ENCODE results near the genes CMTM6 and ARPP21.

DNA sequence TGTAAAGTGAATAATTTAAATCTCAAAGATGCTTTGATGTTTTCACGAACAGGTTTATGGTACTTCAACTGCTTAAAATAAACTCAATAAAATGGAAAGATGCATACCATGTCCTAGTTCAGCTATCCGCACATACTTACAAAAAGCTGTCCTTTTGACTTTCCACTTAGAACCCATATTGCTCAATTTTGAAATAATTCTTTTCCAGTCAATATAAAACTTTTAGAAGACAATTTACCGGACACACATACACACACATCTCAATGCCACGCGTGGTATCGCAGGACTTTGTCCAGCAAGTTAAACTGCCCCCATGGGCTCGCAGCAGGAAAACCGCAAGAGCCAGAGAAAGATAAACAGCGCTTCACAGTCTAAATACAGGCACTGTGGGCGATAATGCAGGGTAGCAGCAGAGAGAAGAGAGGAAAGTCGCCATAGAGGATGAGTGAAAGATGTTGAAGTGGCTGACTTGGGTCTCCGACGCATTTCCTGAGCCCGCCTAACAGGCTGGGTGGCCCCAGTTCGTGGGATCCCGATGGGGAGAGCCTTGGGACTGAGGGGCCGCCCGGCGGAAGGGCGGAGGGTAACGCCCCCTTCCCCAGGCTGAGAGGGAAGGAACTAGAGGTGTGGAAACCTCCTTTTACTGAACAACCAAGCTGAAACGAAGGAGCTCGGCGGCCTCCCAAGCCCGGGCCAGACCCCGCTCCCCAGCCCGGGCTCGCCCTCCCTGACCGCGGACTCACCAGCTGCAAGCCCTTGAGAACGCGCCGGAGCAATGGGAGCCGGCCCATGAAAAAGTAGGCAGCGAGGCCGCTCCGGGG is 577 bp downstream of the CMTM6 start:
- RRBS, result under 1% methylated on average over 7 of the region's 37 CpGs

DNA sequence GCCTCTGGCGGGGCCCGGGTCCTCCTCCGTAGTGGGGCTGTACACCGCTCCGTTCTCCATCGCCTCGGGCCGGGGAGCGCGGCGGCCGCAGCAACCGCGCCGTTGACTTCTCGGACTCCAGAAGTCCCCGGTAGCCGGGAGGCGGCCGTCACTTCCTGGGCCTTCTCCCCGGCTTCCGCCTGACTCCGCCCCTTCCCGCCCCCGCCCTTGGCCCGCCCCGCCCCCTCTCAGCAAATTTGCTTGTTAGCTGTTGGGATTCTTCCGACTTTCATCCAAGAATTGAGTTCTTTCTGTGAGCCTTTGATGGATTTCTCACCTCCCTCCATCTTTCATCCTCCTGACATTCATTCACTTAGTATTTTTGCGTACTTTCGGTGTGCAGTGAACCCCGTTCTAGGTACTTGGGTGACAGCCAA is at the start of gene CMTM6:
Gene CMTM6 (minus strand): TSS at position 167 of the 416 bp plus-strand sequence.
- RRBS, result under 1% methylated on average over 16 of the region's 31 CpGs

DNA sequence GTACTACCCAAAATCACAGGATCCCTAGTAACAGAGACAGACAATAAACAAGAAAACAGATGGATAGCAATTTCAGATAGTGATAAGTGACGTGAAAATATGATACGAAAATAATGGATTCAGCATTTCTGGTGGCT is 318 bp upstream of the CMTM6 start:
- RRBS, result no CpG with 5 or more reads among the region's 2 CpGs

- RRBS, result 1% methylated on average over 6 of the region's 36 CpGs
These were observed 663 bp downstream of the DYNC1LI1 start for GRCh38 chr3:32569938-32570451.

GRCh38 chr3:33438207-33438812 is 1.9 kb downstream of the UBP1 start:
- RRBS, result no CpG with 5 or more reads among the region's 4 CpGs

GRCh38 chr3:33438858-33439310 is 1.3 kb downstream of the UBP1 start:
- RRBS, result no CpG with 5 or more reads among the region's 4 CpGs

DNA sequence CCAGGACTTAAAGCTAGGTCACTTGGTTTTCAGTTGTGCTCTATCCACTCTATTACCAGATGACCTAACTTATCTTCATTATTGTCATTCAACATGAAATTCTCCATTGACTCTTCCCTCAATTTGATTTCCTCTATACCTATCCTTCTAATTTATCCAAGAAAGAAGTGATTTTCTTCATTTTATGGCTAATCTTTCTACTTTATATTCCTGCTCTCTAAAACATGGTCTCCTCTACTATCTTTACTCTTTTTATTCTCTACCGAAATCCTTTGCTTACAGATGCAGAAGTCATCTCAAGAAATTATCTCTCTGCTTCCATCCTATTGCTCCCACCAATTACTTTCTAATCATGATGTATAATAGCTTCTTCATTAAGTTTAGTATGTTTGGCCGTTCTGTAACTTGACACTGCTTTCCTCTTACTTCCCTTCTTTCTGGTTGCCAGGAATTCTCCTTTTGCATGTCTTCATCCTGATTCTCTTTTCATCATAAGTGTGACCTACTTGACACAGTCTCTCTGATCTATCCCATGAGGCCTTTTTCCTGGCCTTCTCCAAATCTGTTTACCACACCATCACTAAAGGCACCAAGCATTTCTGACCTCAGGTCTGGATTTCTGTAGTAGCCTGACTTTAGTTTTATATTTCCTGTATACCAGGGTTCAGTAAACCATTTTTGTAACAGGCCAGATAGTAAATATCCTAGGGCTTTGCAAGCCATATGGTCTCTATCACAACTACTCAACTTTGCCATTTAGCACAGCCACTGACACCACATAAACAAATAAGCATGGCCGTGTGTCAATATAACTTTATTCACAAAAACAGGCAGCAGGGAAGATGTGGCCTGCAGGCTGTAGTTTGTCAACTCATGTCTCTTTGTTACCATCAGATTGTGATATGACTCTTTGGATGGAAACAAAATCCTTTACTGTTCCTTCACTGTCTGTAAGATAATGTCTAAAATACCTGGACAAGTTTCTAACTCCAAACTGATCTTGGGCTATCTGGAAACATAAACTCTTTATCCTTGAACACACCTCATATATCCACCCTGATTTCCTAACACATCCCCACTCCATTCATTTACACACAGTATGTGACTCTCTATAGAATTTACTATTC is 123.0 kb upstream of the UBP1 start:
- RRBS, result no CpG with 5 or more reads among the region's 3 CpGs

DNA sequence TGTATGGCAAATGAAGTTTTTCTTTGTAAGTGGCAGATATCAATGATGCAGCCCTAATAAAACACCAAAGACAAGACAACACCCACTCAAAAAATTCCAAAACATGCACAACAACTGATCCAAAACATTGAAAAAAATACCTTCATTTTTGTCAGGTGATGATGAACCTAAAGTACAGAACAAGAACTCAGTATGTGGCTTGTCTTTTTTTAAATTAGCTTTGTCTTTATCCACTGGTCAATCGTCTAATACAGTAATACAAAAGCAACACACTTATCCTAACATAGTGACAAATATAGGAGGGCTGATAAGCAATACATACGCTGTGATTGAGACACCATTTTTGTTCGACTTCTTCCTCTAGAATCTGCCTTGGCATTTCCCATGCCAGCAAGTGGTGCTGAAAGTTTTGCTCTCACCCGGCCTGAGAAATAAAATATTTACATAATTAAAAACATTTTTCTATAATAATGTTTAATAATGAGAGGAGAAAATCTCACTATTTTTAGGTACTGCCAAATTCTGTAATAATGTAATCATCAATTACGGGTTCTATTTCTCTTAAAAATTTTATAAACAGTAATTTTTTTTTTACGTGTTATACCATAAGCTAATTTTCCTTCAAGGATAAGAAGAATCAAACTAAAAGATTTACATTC is 125.9 kb downstream of the CLASP2 start:
- RRBS, result no CpG with 5 or more reads among the region's 6 CpGs

DNA sequence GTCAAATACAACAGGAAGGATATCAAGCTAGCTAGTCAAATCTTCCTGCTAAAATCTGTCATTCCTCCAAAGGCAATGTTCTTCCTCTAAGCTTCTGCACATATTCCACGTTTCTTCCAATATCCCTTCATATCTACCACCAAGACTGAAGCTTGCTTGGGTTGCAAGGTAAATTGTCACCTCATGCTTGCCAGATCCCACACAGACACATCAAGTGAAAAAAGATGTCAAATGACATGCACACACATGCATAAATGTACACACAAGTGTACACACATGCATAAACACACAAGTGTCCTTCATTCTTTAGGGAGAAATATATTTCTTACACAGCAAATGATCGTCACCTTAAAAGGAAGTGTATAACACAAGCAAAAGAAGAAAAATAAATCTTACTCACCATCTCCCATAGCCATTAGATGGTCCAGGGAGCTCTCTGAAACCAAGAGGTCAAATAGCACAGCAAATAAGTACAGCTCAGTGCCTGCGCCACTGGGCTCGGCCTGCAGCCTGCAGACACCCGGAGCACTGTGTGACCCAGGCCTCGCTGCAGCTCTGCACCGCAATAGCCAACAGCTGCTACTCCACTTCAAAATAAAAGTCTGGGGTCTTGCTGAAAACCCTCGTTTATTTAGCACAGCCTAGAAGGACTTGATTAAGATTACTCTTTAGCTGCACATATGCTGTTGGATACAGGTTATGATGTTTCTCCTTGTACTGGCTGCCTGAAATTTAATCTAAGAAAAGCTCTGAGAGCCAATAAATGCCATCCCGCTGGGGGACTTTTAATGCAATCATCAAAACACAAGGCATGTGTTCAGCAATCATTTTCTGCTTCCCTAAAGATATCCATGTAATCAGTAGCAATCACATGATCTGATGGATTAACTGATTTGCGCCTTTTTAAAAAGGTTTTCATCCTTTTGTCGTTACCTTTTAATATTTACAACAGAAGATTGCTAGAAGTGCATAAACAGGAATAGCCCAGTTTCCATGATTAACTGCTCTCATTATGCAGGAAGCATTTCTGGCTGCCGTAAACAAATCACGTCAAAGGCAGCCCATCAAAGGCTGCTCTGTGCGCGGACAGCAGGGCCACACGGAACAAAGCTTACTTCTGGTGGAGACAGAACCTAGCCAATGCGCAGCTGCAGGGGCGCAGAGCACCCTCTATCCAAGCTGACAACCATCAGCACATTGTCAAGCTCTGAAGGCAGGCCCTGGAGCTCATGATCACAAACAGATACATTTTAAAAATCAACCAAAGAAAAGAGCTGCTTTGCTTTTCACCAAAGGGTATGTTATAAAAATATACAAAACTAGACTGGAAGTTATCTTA is 59.0 kb downstream of the CLASP2 start:
- RRBS, result no CpG with 5 or more reads among the region's 18 CpGs

DNA sequence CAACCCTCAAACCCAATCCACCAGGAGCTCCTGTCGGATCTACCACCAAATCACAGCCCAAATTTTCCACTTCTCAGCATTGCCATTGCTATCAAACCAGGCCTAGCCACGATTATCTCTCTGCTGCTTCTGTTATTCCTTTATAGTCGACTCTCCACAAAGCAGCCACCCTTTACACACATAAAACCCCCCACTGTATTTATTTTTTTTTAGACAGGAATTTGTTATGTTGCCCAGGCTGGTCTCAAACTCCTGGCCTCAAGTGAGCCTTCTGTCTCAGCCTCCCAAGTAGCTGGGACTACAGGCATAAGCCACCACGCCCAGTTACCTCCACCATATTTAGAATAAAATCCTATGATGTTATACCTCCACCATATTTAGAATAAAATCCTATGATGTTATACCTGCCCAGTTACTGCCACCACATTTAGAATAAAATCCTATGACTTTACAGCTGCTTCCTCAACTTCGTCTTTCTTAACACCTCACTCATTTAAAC is 3.5 kb downstream of the CLASP2 start:
- RRBS, result no CpG with 5 or more reads among the region's 5 CpGs

DNA sequence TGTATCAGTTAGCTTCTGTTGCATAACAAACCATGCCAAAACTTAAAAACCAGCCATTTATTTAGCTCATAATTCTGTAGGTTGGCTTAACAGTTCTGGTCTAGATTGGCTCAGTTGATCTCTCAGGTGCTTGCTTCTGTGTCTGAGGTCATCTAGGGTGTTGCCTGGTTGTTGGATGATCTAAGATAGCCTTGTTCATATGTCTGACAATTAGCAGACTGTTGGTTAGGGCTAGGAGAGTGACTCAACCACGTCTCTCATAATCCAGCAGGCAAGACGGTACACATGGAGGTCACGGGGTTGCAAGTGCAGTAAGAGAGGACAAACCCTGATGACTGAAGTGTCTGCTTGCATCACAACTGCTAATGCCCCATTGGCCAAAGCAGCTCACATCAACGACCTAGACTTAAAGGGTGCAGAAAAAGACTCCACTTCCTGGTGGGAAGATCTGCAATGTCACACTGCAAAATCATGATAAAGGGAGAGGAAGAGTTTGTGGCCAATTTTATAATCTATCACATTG is 6.8 kb upstream of the PDCD6IP start:
- RRBS, result no CpG with 5 or more reads among the region's 4 CpGs

DNA sequence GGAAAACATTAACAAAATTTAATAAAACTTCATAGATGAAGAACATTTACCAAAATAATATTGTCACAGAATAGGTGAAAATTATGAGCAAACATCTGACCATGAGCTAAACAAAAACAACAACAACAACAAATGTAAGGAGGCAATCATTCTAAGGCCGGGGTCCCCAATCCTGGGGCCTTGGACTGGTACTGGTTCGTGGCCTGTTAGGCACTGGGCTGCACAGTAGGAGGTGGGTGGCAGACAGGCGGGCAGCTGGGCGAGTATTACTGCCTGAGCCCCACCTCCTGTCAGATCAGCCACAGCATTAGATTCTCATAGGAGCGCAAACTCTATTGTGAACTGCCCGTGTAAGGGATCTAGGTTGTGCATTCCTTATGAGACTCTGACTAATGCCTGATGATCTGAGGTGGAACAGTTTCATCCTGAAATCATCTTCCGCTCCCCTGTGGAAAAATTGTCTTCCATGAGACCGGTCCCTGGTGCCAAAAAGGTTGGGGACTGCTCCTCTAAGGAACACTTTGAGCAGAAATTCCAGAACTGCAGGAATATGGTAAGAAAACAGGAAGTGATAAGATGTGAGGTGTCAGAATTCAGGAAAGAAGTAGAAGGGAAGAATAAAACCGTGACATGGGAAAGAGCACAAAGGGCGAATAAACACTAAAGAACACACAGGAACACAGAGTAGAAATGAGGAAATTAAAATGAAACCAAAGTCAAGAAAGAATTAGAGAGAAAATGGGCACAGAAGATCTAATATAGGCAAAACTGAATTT is 57.5 kb downstream of the PDCD6IP start:
- RRBS, result no CpG with 5 or more reads among the region's 10 CpGs

DNA sequence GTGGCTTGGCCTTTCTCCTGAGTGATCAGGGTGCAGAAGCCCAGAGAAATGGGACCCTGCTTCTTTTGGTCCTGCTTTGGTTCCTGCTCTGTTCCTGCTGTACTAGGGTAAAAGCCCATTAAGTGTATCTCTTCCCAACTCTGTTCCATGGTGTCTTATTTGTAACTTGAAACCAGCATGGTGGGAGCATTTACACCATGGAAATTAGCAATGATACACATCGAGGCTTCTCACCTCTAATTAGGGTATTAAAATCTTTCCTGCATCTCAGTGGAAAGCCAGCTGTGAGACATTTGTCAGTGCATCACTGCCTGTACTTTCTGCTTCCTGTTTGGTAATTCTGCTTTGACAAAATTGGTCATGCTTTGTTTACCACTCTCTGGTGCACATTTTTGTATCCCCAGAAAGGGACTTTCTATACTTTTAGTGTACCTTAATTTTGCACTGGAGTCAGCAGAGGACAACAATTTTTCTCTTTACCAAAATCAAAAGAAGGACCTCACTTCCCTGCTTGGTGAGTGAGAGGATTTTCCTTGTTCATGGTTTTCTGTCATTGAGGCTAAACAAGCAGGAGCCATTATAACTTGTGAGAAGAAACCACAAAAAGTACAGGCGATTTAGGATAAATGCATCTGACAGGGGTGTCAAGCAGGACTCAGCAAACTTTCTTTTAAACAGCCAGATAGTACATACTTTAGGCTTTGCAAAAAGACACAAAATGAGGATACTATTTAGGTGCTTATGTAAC is 402.2 kb downstream of the PDCD6IP start:
- RRBS, result no CpG with 5 or more reads among the region's 2 CpGs

GRCh38 chr3:35505078-35505665 is 134.2 kb upstream of the ARPP21 start:
- RRBS, result no CpG with 5 or more reads among the region's 14 CpGs

GRCh38 chr3:35639132-35640383 is at the start of gene ARPP21:
Gene ARPP21, plus strand, starts transcription at chr3:35639525.
- RRBS, result 2% methylated on average over 24 of the region's 96 CpGs

GRCh38 chr3:35800714-35801316 is 161.5 kb downstream of the ARPP21 start:
- RRBS, result no CpG with 5 or more reads among the region's 1 CpG

DNA sequence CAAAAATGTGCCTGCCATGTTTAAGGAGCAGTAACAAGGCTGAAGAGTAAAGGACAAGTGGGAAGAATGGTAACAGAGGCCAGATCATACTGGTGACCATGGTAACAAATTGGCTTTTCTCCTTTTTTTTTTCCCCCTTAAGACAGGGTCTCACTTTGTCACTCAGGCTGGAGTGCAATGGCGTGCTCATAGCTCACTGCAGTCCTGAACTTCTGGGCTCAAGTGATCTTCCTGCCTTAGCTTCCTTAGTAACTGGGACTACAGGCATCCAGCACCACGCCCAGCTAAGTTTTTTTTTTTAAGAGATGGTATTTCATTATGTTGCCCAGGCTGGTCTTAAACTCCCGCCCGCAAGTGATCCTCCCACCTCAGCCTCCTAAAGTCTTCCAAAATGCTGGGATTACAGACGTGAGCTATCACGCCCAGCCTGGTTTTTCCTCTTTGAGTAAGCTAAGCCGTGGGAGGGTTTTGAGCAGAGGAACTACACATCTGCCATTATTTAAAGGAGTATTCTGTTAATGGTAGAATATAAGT is 7.3 kb upstream of the LRRFIP2 start:
- RRBS, result no CpG with 5 or more reads among the region's 7 CpGs

DNA sequence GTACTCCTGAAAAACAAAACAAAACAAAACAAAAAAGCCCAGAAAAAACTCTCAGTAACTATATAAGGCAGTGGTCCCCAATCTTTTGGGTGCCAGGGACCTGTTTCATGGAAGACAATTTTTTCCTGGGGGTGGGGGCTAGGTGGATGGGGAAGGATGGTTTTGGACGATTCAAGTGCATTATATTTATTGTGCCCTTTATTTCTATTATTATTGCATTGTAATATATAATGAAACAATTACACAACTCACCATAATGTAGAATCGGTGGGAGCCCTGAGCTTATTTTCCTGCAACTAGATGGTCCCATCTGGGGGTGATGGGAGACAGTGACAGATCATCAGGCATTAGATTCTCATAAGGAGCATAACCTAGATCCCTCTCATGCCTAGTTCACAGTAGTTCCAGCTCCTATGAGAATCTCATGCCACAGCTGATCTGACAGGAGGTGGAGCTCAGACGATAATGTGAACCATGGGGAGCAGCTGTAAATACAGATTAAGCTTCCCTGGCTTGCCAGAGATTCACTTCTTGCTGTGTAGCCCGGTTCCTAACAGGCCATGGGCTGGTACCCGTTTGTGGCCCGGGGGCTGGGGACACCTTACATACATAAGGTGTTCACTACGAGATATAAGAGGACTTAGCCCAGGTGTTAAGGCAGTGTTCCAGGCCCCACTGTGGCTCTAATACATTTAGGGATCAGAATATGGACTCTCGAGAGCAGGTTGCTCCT is 1.3 kb upstream of the GOLGA4 start:
- RRBS, result no CpG with 5 or more reads among the region's 8 CpGs

- RRBS, result no CpG with 5 or more reads among the region's 1 CpG
These were observed 92.5 kb downstream of the GOLGA4 start for GRCh38 chr3:37335613-37335960.

- RRBS, result no CpG with 5 or more reads among the region's 7 CpGs
These were observed 18.9 kb downstream of the ITGA9 start for GRCh38 chr3:37470806-37471181.